NCI-H460 (cell line): ENCODE results near the genes RPS6, ACER2, SLC24A2, IFNA13, DMRTA1 and EQTN.

RAMPAGE:
- cytosol, long total RNA: no peak
- long total RNA: no peak
- nucleus, long total RNA: no peak
These were observed 288.9 kb upstream of the ADAMTSL1 start for GRCh38 chr9:18184944-18185513.

RAMPAGE:
- cytosol, long total RNA: start-site peak on the minus strand at chr9:19380202-19380240, 55,815 and 57,781 reads in 2 replicates
- long total RNA: start-site peak on the minus strand at chr9:19380206-19380240, 59,391 and 171,782 reads in 2 replicates
- nucleus, long total RNA: start-site peak on the minus strand at chr9:19380202-19380240, 36,545 and 6,318 reads in 2 replicates
These were observed at the start of gene RPS6 for GRCh38 chr9:19379611-19380507. Gene RPS6, minus strand, starts transcription at chr9:19380236.

RAMPAGE:
- cytosol, long total RNA: no peak
- long total RNA: no peak
- nucleus, long total RNA: no peak
These were observed at the start of gene ACER2 for GRCh38 chr9:19408610-19409666. Gene ACER2, plus strand, starts transcription at chr9:19409009.

RAMPAGE:
- cytosol, long total RNA: no peak
- long total RNA: no peak
- nucleus, long total RNA: no peak
These were observed 15.5 kb downstream of the ACER2 start for GRCh38 chr9:19424125-19424940.

DNA sequence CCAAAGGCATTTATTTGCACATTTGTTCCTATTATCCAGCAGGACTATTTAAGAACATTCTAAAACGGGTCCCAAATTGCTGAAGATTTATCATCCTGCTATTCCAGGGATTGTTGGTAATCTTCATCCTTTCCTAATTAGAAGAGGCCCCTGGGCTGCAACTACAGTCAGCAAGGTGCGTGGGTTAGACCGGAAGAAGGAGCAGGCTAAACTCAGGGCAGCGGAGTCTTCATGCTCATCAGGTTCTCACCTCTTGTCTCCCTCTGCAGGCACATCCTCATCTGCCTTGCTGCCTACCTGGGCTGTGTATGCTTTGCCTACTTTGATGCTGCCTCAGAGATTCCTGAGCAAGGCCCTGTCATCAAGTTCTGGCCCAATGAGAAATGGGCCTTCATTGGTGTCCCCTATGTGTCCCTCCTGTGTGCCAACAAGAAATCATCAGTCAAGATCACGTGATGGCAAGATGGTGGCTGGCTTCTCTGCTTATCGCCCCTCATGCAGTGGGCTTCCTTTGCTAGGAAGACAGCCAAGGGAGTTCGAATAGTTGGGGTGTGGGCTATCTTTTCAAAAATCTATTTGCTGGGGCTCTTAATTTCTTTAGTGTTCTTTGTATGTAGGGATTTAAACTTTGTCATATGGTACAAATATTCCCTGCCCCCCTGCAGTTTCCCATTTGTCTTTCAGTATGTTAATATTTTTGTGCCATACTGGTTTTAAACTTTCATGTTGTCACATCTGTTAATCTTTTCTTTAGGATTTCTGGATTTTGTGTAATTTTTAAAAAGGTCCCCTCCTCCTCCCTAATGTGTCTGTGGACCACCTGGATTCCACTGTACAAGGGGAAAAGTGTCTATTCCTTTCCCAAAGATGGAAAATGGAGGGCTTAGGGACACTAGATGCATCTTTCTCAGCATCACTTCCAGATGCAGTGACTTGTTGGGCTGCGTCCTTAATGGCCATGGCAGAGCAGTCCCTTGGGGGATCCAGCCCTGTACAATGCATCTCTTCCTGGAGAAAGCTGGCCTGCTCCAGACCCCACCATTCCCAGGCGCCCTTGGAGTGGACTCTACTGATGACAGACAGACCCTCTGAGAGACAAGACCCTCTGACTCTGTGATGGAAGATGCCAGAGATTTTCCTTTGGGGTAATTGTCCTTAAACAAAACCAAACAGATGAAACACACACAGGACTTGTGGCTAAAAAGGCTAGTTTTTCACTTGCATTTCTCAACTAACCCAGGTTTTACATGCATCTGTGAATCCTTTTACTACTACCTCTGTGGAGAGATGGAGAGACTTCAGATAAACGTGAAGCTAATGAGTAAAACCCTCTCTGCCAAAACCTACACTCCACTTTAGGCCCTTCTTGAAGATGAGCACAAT, 41.9 kb downstream of the ACER2 start:
RAMPAGE:
- cytosol, long total RNA: no peak
- long total RNA: no peak
- nucleus, long total RNA: no peak

DNA sequence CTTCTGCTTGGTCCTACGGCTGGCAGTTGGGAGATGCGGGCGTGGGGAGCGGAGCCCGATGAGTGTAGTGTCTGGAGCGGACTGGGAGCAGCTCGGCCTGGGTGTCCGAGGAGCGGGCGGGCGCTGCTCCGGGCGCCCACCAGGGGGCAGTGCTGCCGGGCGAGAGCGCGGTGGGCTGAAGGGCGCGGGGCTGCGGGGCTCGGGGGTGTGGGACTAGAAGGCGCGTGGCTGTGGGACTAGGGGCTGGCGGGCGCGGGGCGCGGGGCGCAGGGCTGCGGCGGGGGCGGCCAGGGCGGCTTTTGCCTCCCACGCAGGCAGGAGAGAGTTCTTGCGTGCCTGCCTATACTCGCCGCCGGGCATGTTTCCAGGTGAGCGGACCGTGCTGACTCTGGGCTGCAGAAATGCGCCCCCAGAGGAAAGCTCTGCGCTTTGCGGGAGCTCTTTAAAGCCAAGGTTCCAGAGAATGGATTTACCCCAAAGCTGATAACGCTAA, 55.9 kb downstream of the ACER2 start:
RAMPAGE:
- cytosol, long total RNA: no peak
- long total RNA: no peak
- nucleus, long total RNA: no peak

DNA sequence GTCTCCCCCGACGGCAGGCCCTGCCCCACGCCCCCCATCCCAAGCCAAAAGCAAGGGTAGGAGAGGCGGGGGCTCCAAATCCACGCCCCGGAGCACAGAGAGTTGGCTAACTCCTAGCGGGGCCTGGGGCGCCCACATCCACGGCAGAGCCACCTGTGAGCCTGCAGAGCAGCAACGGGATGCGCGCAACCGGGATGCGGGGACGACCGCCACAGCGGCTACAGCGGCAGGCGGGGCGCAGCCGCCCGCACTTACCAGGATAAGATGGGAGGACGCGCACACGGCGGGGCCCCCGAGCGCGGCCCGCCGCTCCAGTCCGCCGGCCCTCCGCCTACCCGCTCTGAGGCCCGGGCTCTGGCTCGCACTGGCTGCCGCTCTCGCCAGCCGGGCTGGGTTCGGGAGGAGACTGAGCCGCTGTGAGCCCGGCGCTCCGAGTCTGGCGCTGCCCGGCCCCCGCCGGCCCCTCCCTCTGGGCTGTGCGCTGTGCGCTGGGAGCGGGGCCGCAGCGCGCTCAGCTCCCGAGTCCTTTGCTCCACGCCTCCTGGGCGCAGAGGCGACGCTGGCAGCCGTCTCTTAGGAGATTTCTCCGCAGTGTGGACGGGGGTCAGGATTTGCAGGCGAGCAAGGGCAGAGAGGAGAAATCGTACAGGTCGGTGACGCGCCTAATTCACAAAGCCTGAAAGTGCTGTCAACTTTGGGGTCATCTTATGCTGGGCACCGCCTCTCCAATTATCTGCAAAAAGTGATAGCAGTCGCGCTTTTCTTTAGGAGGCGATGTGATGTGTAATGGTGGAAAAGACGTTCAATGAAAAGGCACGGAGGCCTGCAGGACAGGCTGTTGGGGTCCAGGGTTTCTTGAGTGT, at the start of gene SLC24A2:
SLC24A2 (minus strand) TSS at position 408 of the 863 bp plus-strand sequence.
RAMPAGE:
- cytosol, long total RNA: no peak
- long total RNA: no peak
- nucleus, long total RNA: no peak

GRCh38 chr9:19925478-19926544, 137.0 kb upstream of the SLC24A2 start:
RAMPAGE:
- cytosol, long total RNA: no peak
- long total RNA: no peak
- nucleus, long total RNA: no peak

DNA sequence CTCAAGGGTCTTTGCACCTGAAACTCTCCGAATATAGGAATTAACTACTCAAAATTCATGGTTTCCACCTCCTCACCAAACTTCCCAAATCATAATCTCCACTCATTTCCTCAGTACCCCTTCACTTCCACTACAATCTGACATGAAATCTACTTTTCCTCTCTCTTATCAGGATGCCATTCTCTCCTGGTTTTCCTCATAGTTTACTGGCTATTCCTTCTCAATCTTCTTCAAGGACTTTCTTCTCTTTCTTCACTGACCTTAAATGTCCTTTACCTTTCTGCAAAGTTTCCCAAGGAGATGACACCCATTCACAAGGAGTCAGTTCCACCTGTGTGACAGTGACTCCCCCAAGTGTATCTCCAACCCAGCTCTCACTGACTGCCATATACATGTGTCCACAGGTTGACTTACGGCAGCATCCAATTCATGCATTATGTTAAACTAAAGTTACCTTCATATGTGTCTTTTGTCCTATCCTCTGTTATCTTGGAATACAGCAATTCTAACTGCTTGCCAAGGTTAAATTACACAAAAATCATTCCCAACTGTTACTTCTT, 172.6 kb downstream of the MLLT3 start:
RAMPAGE:
- cytosol, long total RNA: no peak
- long total RNA: no peak
- nucleus, long total RNA: no peak

RAMPAGE:
- cytosol, long total RNA: no peak
- long total RNA: no peak
- nucleus, long total RNA: no peak
These were observed 71.0 kb downstream of the MLLT3 start for GRCh38 chr9:20551216-20551815.

DNA sequence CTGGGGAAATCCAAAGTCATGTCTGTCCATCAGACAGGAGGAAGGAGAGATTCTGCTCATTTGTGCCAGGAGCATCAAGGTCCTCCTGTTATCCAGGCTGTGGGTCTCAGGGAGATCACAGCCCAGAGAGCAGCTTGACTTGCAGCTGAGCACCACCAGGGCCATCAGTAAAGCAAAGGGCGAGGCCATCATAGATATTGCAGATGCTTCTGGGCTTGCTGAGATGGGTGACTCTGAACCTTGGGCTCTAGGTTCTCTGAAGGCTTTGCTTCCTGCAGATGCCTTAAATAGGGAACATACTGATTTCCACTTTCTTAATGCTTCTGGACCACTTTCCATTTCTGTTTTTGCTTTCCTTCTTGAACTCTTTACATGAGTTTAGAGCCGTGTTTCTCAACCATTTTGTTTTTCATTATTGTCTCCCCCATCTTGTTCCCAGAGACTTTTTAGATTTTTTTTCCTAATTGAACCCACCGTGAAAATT, at the start of gene IFNA13:
IFNA13 (minus strand) TSS at position 239 of the 484 bp plus-strand sequence.
RAMPAGE:
- cytosol, long total RNA: no peak
- long total RNA: no peak
- nucleus, long total RNA: no peak

RAMPAGE:
- cytosol, long total RNA: no peak
- long total RNA: no peak
- nucleus, long total RNA: no peak
These were observed 208.6 kb upstream of the DMRTA1 start for GRCh38 chr9:22237964-22238542.

DNA sequence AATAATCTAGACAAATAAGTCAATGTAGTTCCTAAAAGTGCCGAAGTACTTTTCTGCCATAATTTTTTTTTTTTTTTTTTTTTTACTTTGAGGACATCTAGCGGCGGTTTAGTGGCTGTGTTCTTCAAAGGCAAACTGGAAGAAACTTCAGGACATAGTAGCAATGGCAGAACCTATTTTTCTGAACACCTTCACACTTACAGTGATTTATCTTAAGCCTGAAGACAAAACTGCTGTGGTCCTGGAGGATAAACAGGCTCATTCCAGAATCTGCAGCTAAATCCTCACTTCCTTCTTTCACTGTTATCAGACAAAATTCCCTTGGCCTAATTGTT, 207.6 kb upstream of the DMRTA1 start:
RAMPAGE:
- cytosol, long total RNA: no peak
- long total RNA: no peak
- nucleus, long total RNA: no peak

DNA sequence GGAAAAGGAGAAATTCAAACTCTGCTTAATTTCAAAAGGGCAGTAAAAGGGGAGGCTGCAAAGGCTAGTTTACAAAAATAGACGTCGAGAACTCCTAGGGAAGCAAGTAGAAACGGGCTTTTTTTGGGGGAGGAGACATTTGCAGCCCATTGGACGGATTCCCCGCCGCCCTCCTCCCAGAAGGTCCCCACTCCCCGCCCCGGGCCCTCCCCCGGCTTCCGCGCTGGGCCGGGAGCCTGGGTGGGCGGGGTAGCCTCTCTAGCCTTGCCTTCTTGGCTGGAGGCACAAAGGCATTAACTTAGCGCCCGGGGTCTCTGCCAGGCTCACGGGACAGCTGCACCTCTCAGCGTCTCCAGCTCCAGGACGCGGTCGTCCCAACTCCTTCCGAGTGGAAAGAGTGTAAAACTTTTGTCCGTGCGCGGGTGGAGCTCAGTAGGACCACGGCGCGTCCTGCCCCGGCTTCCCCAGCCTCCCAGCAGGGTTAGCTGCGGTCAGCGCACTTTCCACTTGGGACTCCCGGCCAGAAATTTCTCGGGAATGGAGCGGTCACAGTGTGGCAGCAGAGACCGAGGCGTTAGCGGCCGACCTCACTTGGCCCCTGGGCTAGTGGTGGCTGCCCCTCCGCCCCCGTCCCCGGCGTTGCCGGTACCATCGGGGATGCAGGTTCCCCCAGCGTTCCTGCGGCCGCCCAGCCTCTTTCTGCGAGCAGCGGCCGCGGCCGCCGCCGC, at the start of gene DMRTA1:
DMRTA1 (plus strand) TSS at position 296 of the 728 bp plus-strand sequence.
RAMPAGE:
- cytosol, long total RNA: no peak
- long total RNA: no peak
- nucleus, long total RNA: no peak

DNA sequence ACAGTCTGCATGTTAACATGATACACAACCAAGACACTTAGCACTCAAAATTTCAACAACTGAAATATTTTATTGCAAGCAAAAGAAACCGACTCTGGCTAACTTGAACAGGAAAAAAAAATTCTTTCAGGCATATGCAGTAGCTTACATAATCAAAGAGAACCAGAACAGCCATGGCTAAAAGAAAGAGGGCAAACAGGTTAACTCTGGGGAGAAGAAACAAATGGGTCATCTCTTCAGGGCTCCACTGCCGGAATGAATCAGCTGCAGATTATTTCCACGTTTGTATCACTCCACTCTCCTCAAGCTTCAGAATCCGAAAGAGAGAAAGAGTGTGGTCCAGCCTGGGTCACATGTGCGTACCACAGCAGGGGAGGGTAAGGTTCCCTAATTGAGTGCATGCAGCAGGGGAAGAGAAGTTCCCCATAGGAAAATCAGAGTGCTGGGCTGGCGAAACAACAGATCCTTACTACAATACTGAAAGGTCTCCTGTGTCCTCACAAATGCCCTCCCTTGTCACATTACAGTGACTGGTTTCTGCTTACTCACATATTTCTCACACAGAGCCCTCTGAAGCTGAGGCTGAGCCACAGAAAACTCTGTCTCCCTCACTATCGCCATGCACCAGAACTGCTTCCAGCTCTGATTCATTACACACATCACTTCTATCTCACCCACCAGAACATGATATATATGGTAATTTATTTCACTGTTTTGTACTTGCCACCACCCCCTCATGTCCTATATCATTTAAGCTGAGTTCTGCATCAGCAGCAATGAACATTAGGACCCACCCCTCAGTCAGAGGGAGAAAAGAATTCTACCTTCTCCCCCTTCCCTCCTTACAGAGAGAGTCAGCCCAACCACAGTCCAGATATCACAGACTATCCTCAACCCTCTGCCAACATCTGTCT, 532.1 kb upstream of the TUSC1 start:
RAMPAGE:
- cytosol, long total RNA: no peak
- long total RNA: no peak
- nucleus, long total RNA: no peak

DNA sequence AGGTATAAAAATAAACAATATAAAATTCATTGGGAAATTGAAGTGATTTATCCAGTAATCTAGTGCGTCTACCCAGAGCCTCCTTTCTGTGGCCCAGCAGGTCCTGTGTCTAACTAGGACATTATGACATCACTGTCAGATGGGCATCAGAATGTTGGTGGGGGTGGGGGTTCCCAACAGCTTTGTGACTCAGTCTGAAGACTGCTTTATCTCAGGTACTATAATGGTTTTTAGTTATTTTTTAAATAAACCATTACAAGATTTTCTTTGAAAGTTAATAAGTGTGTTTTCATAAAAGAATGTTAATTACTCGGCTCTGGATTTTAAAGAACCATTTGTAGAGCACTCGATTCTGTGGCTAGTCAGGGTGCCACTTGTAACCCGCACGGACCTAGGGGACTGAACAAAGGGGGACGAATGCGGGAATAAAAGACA, at the start of gene EQTN:
EQTN (minus strand) TSS at position 125 of the 435 bp plus-strand sequence.
RAMPAGE:
- cytosol, long total RNA: no peak
- long total RNA: no peak
- nucleus, long total RNA: no peak

RAMPAGE:
- cytosol, long total RNA: no peak
- long total RNA: no peak
- nucleus, long total RNA: no peak
These were observed 89.9 kb upstream of the EQTN start for GRCh38 chr9:27386826-27387216.

RAMPAGE:
- cytosol, long total RNA: no peak
- long total RNA: no peak
- nucleus, long total RNA: no peak
These were observed 619 bp downstream of the MOB3B start for GRCh38 chr9:27528916-27529474.

DNA sequence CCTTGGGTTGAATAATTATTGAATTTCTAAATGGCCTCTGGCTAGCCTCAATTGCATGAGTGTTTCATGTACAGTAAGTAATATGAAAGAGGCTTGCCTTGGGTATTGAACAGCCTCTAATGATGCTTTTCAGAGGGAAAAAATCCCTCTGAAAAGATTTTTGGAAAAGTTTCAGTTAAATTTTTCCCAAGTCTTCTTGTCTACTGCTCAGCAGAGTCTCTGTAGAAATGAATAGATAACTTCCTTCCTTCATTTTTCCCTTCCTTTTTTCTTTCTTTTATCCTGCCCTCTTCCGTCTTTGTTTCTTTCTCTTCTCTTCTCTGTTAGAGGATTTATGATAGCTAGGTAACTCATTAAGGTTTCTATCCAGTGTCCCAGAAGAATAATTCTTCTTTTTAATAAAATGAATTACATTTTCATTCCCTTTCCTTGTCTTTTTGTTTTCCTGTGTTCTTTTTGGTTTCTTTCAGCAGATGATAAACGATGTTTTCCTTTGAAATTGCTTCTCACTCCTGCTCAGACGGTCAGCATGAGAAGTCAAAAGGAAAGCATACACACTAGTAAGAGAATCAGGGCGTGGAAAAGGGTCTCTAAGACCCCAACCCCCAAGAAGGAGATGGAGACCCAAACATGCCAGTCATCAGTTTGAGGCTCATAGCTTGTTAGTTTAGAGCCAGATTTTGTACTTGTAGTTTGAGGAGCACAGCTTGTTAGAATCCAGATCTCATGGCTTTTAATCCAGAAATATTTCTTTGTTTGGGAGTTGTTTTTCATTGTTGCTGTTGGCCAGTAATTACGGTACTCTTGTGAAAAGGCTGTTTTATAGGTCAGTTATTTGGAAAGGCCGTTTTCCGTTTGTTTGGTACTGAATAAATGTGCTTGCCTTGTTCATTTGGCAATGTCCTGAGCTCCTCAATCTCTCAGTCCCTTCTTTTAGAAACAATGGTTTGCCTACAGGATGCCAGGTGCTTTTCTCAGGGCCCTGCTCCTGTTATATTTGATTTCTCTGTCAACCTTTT, 4.2 kb upstream of the MOB3B start:
RAMPAGE:
- cytosol, long total RNA: no peak
- long total RNA: no peak
- nucleus, long total RNA: no peak

GRCh38 chr9:27644996-27645558, 71.8 kb upstream of the C9orf72 start:
RAMPAGE:
- cytosol, long total RNA: no peak
- long total RNA: no peak
- nucleus, long total RNA: no peak